ENCODE measurements around a stretch of chr6.

GRCh38 chr6:33885627-33886041 lies 81.8 kb upstream of the MLN start:
- CAGE, long polyA plus RNA = no peak
- RRBS = no CpG with 5 or more reads among the region's 3 CpGs

DNA sequence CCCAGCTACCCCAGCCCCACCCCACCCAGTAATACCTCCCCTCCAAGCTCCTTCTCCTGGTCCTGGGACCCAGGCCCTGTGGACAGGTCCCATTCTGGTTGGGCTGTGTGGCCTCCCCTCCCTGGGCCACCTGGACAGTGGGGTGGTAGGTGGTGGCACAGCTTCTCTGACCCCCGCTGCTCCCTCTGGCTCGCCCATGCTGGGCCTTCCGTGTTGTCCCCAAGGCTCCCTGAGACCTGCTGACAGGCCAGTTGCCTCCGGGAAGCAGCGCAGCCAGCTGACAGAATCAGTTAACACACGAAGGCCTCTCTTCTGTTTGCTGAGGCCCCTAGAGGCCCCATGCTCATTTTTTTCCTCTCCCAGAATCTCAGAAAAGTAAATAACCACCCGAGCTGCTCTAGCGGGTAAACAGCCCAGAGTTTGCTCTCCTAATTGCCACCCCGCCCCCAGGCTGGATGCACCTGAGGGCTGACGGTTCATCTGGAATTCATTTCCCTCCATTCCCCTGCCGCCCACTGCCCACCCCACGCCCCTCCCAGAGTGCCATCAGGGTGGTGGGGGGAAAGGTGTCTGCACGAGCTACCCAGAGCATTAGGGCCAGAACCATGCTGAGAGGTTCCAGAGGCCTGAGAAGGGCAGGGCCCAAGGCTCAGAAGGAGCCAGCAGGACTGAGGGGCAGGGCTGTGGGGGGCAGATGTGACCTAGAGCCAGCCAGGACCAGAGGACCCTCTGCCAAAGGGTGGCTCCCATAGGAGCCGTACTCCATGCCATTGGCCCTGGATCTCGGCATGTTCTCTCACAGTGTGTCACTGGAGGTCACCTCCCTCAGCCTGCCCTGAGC lies 157.6 kb downstream of the GRM4 start:
- CAGE, long polyA plus RNA = no peak
- RRBS = no CpG with 5 or more reads among the region's 15 CpGs

- CAGE, long polyA plus RNA = no peak
- RRBS = no CpG with 5 or more reads among the region's 3 CpGs
These were observed 18.4 kb upstream of the HMGA1 start for GRCh38 chr6:34218282-34218646.

DNA sequence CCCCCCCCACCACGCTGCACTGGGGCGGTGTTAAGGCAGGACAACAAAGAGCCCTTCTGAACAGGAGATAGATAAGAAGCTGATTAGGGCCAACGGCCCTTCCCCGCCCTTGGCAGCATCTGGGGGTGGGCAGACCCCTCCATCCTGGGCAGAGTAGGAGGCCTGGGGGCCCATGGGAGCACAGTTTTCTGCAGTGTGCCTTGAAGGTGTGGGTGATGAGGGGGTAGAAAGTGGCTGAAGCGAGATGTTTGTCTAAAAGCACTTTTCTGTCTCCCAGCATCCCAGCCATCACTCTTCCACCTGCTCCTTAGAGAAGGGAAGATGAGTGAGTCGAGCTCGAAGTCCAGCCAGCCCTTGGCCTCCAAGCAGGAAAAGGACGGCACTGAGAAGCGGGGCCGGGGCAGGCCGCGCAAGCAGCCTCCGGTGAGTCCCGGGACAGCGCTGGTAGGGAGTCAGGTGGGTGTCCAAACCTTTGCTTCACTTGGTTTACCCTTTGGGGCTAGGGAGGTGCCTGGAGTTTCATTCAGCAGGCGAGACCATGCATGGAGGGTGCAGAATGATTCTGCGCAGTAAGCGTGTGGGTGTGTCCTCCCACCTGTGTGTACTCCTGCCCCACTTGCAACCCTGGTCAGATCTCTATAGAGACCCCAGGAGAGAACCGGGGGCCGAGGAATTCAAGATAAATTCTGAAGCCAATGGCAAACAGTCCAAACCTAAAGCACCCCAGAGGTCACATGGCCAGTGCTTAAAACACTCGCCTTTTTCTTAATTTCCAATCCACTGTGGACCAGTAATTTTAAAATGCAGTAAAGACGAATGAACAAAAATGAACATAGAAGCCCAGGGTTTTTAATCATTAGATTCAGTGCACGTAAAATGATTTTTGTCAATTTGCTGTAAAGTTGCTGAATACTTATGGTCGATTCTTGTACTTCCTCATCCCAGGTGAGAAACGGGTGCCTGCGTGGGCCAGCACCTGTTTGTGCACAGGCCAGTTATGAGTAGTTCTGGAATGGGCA lies 4.1 kb downstream of the HMGA1 start:
- CAGE, long polyA plus RNA = no peak
- RRBS = no CpG with 5 or more reads among the region's 26 CpGs

DNA sequence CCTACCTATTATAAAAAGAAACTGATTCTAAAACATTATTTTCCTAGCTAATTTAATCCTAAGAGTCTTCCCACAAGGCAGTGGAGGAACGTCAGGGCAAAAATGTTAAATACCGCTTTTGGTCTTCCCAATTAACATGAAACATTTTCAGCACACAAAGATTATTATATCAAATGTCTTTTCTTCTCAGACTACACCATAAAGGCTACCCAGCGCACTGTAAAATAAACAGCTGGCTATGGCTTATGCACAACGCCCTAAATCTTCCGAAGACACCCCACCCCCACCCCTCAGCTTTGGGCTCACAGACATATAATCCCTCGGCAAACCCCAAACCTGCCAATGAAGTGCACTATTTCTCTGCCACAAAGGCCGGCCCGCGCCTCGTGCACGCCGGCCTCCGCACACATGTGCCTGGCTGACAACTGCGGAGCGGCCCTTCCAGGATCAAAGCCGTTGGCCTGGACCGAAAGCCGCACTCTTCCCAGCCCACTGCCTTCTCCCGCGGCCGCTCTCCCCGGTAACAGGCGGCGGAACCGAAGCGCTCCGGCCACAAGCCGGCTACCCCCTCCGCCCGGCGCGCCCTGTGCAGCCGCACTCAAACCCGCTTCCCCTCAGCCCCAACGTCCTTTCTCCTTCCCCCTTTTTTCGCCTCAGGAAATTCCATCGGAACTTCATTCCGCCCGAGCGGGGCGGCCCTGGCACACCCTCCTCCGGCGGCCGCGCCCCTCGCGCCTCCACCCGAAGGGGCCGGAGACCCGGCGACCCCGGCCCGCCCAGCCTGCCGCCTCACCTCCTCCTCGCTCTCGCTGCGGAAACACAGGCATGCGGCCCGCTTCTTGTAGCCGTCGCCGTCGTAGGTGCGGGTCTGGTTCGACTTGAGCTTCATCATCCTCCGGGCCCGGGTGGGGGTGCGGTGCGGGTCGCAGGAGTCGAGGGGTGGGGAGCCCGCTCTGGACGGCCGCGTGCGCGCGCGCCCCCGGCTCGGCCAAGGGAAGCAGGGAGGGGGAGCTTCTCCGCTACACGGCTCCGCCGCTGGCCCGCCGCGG lies 674 bp downstream of the NUDT3 start:
- CAGE, long polyA plus RNA = start-site peak on the minus strand centred at position 971 of the sequence, 343 bp wide, 144 and 177 reads in 2 replicates
- RRBS = 4% methylated on average over 26 of the region's 88 CpGs

DNA sequence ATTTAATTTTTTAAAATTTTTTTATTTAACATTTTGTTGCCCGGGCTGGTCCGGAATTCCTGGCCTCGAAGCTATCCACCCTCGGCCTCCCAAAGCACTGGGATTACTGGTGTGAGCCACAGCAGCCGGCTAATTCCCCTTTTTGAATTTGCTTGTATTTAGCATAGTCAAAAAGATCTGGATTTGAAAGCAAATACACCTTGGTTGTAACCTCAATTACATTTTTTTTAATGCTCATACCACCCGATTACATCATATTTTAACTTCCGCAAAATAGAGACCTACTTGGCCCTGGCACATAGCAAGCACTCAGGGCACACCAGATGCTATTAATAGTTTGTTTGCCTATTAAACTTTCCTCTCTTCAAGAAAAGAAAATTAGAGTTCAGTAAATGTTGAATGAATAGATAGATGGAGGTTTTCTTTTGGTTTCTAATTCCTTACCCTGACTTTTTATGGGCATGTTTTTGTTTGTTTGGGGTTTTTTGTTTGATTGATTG lies 1.2 kb upstream of the NUDT3 start:
- CAGE, long polyA plus RNA = no peak
- RRBS = 97% methylated on average over 3 of the region's 7 CpGs

GRCh38 chr6:34485232-34485583 lies 19.3 kb downstream of the PACSIN1 start:
- CAGE, long polyA plus RNA = no peak
- RRBS = no CpG with 5 or more reads among the region's 6 CpGs

DNA sequence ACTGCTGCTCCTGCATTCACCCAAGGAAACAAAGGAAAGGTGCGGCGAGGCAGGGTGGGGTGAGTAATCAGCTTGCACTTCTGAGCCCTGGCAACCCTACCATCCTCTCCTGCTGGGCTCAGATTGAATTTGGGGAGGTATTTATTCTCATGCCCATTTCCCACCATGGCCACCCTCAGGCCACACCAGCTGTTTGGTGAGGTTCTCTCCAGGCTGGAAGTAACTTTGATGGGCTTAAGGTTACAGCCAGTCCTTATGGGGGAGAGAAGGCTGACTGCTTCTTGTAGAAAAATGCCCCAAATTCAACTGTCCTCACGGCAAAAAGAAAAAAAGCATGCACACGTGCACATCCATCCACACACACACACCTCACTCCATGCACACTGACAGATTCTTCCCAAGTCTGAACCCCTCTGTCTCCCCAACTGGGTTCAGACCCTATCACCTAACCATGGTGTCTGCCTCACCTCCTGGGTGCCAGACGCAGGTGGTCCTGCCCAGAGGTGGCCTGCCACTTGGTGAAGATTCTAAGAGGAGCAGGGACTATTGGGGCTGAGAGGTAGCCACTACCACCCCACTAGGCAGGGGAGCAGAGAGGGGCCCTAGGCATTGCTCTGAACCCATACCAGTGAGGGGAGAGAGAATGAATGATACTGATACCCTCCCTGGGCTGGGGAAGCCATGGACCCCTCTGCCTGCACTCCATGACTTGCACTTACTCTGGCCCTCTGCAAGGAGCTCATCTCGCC lies 31.5 kb upstream of the SPDEF start:
- CAGE, long polyA plus RNA = no peak
- RRBS = no CpG with 5 or more reads among the region's 6 CpGs

- CAGE, long polyA plus RNA = no peak
- RRBS = no CpG with 5 or more reads among the region's 3 CpGs
These were observed 42.6 kb upstream of the SPDEF start for GRCh38 chr6:34598750-34599197.

- CAGE, long polyA plus RNA = no peak
- RRBS = no CpG with 5 or more reads among the region's 4 CpGs
These were observed 45.0 kb upstream of the SPDEF start for GRCh38 chr6:34601048-34601650.

GRCh38 chr6:34673099-34673541 lies 23.4 kb downstream of the ILRUN start:
- CAGE, long polyA plus RNA = no peak
- RRBS = no CpG with 5 or more reads among the region's 1 CpG

DNA sequence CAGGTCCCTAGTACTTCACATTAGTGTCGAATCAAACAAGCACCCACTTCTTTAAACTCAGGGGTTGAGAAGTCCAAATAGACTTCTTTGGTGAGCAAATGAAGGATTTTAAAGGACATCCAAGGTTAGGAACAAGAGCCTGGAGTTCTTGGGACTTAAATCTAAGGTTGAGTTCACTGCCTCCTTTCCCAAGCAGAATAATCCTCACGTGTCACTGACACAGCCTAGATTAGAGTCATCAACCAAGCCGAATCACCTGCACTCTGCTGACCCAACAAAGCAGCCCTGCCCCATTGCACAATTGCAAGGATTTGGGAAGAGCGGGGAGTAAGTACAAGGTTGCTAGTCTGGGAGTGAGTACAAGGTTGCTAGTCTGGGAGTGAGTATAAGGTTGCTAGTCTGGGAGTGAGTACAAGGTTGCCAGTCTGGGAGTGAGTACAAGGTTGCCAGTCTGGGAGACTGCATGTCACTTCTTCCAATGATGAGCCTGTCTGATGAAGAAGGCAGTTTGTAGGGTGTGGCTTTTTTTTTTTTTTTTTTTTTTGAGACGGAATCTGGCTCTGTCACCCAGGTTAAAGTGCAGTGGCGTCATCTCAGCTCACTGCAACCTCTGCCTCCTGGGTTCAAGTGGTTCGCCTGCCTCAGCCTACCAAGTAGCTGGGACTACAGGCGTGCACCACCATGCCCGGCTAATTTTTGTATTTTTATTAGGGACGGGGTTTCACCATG lies 16.8 kb upstream of the SNRPC start:
- CAGE, long polyA plus RNA = no peak
- RRBS = no CpG with 5 or more reads among the region's 10 CpGs

- CAGE, long polyA plus RNA = no peak
- RRBS = no CpG with 5 or more reads among the region's 17 CpGs
These were observed 880 bp upstream of the SNRPC start for GRCh38 chr6:34756409-34756840.

- CAGE, long polyA plus RNA = no peak
- RRBS = no CpG with 5 or more reads among the region's 9 CpGs
These were observed 1.4 kb downstream of the ANKS1A start for GRCh38 chr6:34890385-34890978.

DNA sequence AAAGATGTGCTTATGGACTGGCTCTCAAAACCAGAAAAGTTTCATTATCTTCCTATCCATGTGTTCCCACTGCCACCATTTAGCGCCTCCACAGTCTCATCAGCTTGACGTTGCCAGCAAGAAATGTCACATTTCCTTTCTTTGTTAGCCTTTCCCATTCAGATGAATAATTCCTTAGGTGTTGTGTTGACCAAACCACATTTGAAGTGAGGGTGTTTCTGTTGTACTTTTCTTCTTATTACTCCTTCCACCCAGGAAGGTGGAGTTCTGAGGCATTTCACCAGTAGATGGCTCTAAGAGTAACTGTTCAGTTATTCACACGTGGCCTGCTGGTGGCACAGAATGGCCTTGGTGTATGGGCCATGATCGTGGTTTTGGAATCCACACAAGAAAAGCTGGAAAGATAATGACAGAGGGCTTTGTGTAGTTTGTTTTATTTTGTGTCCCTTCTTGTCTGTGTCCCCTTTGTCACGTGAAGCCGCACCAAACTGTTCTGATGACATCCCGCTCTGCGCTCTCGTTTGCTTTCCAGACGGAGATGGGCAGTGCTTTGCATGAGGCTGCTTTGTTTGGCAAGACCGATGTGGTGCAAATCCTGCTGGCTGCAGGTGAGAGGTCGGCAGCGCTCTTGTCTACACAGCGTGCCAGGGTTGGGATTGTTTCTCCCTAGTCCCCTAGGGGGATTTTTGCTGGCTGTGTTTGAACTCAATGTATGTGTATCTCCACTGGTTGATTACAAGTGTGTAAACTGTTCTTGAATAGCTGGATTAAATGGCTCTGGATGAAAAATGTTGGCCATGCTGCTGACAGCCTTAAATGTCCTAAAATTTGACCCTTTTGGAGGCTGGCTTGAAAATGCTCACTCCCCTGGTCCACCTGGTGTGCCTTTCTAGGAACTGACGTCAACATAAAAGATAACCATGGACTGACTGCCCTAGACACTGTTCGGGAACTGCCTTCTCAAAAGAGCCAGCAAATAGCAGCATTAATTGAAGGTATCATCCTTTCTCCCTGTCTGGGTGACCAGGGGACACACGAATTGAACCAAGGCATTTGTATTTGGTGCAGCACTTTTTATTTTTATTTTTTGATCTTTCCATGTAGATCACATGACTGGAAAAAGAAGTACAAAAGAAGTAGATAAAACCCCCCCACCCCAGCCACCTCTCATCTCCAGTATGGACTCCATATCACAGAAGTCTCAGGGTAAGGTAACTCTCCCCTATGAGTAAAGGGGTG lies 93.6 kb downstream of the ANKS1A start:
- CAGE, long polyA plus RNA = no peak
- RRBS = no CpG with 5 or more reads among the region's 17 CpGs

DNA sequence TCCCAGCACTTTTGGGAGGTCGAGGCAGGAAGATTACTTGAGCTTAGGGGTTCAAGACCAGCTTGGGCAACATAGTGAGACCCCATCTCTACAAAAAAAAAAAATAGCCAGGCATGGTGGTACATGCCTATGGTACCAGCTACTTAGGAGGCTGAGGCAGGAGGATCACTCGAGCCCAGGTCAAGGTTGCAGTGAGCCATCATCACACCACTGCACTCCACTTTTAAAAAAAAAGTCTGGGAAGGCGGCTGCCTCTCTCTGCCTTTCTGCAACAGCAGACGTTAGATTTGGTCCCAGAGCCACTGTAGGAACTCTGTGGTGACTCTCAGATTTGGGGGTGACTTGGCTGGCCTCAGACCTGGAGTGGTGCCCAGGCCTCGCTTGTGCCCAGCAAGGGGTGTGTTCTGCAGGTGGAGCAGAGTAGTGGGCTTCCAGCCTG lies 66.8 kb downstream of the TCP11 start:
- CAGE, long polyA plus RNA = no peak
- RRBS = no CpG with 5 or more reads among the region's 5 CpGs

- CAGE, long polyA plus RNA = no peak
- RRBS = no CpG with 5 or more reads among the region's 5 CpGs
These were observed 16.7 kb upstream of the DEF6 start for GRCh38 chr6:35280804-35281345.

DNA sequence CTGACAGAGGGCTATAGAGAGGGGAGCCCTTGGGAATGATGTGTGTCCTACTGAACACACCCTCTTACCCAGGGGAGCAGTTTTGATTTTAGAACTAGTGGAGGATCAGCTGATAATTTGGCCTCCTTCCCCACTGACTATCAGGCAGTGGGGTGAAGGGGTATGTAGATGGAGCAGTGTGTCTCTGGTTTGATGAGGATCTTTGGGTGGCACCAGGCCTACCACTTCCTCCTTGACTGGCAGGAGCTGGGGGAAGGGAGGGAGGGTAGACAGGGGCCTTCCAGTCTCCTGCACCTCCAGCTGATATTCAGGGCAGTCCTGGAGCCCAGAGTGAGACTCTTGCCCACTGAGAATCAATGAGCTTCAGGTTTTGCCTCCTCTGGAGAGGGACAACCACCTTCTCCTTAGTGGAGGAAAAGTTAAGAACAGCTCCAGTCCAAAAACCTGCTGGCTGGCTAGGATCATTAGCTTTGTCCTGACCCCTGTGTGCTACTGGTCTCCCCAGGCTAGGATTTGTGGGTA lies 3.2 kb downstream of the DEF6 start:
- CAGE, long polyA plus RNA = no peak

DNA sequence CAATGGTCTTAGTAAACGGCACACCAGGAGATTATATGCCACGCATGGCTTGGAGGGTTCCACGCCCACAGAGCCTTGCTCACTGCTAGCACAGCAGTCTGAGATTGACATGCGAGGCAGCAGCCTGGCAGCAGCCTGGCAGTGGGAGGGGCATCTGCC lies 10.2 kb upstream of the PPARD start:
- CAGE, long polyA plus RNA = no peak
- RRBS = no CpG with 5 or more reads among the region's 4 CpGs

DNA sequence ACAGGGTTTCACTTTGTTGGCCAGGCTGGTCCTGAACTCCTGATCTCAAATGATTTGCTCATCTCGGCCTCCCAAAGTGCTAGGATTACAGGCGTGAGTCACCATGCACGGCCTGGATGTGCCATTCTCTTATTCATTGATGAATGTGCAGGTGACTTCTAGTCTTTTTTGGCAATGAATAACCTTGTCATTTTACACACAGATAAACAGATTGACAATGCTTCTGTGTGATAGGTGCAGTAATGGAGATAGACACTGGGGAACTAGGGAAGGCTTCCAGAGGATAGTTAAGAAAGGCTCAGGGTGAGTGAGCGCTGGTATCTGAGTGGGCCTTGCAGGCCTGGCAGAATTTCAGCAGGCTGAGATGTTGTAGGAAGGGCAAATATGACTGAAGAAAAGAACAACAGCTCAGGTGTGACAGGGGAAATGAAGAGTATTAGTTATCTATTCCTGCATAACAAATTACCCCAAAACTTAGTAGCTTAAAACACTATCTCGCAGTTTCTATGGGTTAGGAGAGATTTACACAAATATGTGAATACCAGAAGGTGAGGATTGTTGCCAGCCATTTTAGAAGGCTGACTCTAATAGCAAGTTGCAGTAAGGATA lies 23.4 kb downstream of the PPARD start:
- CAGE, long polyA plus RNA = no peak
- RRBS = no CpG with 5 or more reads among the region's 5 CpGs